Mesangial cell (primary cell): Measurements from ENCODE around the genes PGA4 and SYT7.

- RAMPAGE, long total RNA: no peak
These were observed 6.2 kb downstream of the CCDC86 start for GRCh38 chr11:60848248-60848456.

DNA sequence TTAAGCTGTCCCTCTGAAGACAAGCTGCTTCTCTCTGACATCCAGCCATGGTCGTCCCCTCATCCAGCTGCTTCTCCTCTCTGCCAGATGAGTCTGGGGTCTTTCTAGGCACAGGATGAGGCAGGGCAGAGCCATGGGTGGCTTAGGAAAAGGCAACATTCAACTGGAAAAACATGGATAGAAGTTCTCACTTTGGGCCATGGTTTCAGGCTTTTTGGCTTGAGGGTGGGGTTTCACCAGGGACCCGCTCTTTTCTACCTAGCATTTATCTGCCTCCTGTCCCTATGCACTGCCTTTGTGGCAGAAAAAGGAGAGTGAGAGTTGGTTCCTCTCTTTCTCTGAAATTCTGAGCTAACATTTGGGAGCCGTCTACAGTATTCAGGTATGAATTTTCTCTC is 644 bp upstream of the TMEM109 start:
- RAMPAGE, long total RNA: no peak

DNA sequence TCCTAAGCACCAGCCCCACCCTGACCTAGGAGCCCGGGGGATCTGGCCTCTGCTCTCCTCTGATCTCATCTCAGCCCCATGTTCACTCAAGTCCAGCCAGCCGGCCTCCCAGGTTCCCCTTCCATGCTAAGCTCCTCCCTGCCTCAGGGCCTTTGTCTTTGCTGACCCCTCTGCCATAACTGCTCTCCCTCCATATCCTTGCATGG is 718 bp upstream of the SLC15A3 start:
- RAMPAGE, long total RNA: no peak

GRCh38 chr11:60974539-60975123 is 3.2 kb downstream of the CD6 start:
- RAMPAGE, long total RNA: no peak

GRCh38 chr11:60978625-60979368 is 7.3 kb downstream of the CD6 start:
- RAMPAGE, long total RNA: no peak

GRCh38 chr11:61020489-61021068 is 49.1 kb downstream of the CD6 start:
- RAMPAGE, long total RNA: no peak

GRCh38 chr11:61092186-61092820 is 10.0 kb upstream of the CD5 start:
- RAMPAGE, long total RNA: no peak

GRCh38 chr11:61114389-61114817 is 12.1 kb downstream of the CD5 start:
- RAMPAGE, long total RNA: no peak

- RAMPAGE, long total RNA: no peak
These were observed 28.9 kb downstream of the CD5 start for GRCh38 chr11:61131135-61131722.

DNA sequence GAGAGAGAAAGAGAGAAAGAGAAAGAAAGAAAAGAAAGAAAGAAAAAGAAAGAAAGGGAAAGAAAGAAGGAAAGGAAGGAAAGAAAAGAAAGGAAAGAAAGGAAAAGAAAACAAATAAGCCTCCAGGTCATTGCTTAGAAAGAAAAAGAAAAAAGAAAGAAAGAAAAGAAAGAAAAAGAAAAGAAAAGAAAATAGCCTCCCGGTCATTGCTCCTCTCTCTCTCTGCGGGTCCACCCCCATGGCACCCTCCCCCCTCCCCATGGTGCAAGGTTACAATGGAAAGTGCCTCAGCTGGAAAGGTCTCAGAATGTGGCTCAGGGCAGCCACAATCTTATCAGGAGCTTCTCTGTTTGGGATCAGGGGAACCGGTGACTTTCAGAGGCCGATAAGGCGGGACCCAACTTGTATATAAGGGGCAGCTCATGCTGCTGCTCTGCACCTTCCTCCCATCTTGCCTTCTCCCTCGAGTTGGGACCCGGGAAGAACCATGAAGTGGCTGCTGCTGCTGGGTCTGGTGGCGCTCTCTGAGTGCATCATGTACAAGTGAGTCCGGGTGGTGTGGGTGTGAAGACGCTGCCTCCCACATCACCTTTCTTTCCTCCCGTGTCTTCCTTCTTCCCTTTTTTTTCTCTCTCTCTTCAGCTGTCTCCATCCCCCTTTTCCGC is at the start of gene PGA4:
TSS of gene PGA4 (plus strand) at position 434 of the 665 bp plus-strand sequence.
- RAMPAGE, long total RNA: no peak

DNA sequence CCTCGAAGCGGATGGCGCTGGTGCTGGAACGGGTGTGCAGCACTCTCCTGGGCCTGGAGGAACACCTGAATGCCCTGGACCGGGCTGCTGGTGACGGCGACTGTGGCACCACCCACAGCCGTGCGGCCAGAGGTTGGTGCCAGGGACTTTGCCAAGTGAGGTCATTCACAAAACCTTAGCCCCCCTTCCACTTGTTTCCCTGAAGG is 11.0 kb downstream of the TKFC start:
- RAMPAGE, long total RNA: no peak

GRCh38 chr11:61344348-61344699 is 11.3 kb downstream of the TKFC start:
- RAMPAGE, long total RNA: no peak

GRCh38 chr11:61477122-61477523 is 3.8 kb upstream of the PPP1R32 start:
- RAMPAGE, long total RNA: no peak

- RAMPAGE, long total RNA: no peak
These were observed 9.8 kb upstream of the LRRC10B start for GRCh38 chr11:61498648-61499293.

GRCh38 chr11:61532635-61533141 is 24.1 kb downstream of the LRRC10B start:
- RAMPAGE, long total RNA: no peak

DNA sequence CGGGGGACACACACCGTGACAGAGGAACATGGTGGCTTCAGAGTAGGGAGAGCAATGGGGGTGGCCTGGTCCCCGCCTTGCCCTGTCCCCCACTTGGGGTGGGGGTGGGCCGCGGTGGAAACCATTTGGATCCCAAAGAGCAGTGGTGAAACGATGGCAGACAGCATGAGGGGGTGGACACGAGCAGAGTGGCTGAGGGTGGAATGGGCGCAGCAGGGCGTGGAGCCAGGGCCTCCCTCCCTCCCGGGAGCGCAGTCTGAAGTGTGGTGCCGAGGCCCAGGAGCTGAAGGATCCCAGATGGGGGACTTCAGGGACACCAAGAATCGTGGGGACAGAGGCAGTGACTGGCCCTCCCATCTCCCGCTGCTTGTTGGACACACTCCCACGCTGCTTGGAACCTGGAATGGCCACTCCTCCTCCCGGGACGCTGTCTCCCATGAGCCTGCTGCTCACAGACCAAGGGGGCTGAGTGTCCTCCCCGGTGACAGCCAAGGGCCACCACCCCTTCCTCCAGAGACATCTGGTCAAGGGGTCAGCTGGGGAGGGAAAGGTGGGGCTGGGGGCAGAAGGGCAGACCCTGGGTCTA is 26.8 kb downstream of the LRRC10B start:
- RAMPAGE, long total RNA: no peak

GRCh38 chr11:61539032-61539314 is 30.4 kb downstream of the LRRC10B start:
- RAMPAGE, long total RNA: no peak

DNA sequence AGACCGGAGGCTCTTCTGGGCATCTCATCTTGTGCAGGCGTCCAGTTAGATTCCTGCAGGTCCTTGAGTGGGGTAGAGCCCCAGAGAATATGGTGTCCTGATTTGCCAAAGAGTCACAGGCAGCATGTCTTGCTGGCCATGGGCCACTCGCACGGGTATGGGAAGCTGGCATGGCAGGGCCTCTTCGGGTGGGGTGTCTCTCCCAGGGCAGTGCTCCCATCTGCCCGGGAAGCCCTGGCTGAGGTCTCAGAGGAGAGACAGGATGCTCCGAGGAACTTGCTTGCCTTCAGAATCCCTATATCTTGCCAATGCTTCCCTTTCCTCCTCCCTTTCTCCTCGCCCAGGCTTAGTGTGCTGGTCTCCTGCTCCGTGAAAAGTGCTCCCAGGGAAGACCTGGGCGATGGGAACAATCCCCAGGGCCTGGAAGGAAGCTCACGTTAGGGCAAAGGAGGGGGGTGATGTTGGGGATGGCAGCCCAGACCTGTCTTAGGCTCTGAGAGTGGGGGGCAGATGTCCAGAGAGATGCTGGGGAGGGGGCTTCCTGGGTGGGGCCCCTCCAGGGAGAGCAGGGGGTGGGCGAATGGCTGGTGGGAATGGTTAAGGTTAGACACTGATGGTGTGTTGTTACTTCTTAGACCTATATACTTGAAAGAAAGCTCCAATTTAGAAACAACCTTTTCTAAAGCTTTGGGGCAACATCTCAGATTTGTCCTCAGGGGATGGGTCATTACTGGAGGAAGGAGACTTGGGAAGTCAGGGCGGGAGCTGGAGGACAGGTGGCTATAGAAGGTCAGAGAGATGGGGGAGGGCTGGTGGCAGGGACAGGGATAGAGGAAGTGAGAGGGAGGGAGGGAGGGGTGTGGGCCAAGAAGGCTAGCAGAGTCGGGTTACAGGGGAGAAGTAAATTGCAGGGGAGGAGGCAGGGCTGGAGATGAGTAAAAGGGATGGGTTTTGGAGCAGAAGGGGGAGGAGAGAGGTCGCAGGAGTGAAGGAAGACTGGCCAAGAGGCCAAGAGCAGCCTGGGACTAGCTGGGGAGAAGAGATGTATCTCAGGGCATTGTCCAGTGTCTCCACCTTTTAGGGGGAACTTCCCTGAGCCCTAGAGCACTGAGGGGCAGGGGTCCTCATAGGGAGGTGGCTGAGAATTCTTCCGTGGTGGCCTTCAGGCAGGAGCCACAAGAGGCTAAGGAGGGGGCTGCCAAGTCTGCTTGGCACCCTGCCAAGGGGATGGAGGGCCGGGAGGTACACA is 32.8 kb downstream of the LRRC10B start:
- RAMPAGE, long total RNA: no peak

DNA sequence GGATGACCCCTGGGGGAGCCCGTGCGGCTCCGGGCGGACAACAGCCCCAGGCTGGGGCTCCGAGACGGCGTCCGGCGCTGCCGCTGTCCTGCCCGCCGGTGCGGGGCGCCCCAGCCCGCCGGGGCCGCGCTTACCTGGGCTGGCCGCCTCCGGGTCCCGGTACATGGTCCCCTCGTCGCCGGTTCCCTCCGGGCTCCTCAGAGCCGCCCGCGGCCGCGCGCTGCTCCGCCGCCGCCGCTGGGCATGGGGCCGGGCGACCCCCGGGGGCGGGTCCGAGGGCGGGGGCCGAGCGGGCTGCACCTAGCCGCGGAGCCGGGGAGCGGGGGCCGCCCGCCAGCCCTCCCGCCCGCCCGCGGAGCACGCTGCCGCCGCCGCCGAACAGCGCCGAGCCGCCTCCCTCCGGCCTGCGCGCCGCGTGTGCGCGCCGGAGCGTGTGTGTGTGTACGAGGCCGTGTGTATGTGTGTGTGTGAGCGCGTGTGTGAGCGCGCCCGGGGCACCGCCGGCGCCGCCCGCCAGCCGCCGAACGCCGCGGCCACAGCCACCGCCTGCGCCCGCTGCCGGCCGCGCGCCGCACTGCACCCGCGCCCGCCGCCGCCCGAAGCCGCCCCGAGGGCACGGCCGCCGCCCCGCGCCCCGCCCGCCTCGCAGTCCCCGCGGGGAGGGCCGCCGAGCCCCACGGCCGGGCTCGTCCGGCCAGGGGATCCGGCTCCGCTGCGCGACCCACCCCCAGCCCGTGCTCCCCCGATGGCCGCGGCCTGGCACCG is at the start of gene SYT7:
TSS of gene SYT7 (minus strand) at position 421 of the 765 bp plus-strand sequence.
- RAMPAGE, long total RNA: no peak

- RAMPAGE, long total RNA: no peak
These were observed 34.0 kb upstream of the MYRF start for GRCh38 chr11:61718122-61719061.